M059J (cell line): ENCODE data around the gene CDK20.

GRCh38 chr9:87041771-87042704, 94.7 kb upstream of the GAS1 start:
- RAMPAGE, long total RNA: no peak

GRCh38 chr9:87499192-87499581, 1.5 kb downstream of the DAPK1 start:
- RAMPAGE, long total RNA: no peak

GRCh38 chr9:87582015-87582510, 84.4 kb downstream of the DAPK1 start:
- RAMPAGE, long total RNA: no peak

DNA sequence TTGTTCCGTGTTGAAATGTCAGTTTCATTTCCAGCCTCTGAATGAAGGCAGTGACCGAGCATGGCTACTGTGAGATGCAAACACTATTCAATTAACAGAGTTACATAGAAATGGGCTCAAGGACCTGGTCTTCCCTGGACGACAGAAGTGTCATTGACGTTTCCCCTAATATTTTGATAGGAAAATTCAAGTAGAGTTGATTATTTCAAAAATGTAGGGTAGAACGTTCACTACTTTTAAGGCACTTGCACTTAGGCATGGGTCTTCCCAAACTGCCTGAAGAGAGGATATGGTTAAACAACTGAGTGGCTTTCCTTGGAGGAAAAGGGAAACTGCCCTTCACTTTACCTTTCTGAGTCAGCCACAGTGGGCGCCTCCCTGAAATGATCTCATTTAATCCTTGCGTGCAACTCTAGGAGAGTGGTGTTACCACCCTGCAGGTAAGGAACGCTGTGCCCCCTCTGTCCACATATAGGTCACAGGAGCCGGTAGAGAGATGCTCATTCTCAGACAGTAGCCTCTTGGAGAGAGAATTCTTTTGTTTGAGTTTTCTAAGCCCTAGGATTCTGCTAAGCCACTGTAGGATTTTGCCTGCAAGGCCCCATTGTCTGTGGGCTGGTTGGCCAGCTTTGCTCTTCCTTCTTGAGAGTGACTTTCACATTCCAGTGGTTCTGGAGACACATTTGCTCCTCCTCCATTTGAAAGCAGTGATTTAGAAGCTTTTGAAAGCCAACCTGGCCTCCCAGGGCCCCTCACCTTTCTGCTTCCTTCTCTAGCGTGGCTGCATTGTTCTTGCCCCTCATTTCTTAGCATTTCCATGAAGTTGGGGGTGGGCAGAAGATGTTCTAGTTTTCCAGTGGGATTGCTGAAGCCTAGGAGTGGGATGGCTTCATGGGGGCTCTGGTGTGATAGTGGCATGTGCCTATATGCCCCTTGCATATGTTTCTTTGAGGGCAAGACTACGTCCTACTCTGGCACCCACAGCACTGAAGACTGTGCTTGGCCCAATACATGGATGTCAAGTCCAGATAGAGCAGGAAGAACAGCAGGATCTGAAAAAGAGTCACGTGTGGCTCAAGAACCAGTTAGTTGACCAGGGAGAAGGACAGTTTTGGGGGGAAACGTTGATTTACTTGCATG, 110.2 kb upstream of the CTSL start:
- RAMPAGE, long total RNA: no peak

DNA sequence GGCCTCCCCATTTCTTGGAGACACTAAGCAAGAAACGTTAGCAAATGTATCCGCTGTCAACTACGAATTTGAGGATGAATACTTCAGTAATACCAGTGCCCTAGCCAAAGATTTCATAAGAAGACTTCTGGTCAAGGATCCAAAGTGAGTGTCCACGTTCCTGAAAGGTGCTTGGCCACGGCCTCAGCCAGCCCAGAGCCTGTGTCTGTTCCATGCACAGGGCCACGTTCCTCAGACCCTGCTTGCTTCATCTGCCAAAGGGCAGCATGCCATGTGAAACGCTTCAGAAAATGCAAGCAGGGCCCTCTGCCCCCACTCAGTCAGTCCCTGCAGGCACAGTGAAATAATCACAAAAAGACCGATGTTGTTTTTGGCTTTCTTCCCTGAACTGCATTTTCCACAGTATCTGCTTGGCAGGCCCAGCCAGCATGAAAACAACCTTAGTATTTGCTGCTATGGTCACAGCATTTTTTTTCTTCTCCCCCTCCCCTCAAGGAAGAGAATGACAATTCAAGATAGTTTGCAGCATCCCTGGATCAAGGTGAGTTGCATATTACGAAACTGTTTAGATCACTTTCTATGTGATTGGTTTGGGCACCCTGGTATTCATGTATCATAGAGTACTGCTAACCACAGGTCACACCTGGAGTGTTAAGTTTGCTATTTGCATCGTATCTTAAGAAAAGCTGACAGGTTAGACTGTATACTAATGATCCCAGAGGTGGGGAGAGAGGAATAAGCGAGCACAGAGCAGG, 85.4 kb upstream of the CTSL start:
- RAMPAGE, long total RNA: no peak

- RAMPAGE, long total RNA: no peak
These were observed 1.8 kb downstream of the CTSL start for GRCh38 chr9:87727557-87728291.

DNA sequence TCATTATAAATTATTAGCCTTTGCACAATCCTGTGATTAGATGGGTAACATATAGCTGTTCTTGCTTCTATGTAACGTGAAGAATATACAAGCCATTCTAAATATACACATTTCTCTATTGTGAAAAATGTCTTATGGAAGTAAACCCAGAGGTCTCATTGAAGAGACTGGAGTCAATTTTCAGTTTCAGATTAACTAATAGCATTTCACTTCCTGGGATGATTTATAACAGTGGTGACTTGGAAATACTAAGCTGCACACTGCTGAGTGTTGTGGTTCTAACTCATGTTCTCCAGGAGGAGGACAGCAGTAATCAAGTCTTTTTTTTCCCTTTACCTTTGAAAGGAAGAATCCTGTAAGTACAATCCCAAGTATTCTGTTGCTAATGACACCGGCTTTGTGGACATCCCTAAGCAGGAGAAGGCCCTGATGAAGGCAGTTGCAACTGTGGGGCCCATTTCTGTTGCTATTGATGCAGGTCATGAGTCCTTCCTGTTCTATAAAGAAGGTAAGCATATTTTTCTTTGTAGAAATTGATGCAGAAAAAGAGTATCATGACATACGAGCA, 3.4 kb downstream of the CTSL start:
- RAMPAGE, long total RNA: no peak

DNA sequence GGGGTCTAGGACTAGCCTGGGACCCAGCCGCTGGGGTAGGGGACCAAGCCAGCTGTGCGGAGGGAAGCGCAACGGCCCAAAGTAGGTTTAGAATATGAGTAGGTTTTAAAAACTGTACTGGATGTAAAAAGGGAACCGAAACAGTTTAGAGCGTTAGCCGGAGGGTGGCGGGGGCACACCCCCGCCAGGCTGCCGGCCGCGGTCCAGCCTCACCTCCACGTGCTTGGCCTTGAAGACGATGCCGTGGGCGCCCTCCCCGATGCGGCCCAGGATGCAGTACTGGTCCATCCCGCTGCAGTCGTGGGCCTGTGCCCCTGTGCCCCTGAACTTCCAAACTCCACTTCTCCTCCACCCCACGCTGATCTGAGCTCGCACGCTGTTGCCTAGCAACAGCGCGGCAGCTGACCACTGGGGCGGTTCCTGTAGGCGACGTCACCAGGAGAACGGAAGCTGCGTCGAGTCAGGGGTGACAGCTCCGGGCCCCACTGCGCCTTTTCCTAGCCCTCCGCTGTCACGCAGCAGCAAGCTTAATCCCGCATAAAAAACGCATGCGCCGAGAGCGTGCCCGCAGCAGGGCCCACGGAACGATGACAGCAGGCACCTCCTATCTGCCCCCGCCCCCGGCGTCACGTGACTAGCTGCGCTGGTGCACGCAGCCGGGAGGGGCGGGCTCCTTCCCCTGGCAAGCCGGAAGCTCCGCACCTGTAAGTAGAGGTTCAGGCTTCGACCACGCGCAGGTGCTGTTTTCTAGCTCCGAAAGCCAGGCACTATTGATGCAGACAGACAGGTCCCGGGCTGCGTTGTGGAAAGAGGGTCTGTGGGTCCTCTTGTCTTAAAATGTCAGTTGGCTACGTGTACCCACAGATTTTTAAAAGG, at the start of gene CDK20:
Gene CDK20 (minus strand): TSS at position 375 of the 876 bp plus-strand sequence.
- RAMPAGE, long total RNA: no peak

- RAMPAGE, long total RNA: no peak
These were observed 65.4 kb upstream of the SPIN1 start for GRCh38 chr9:88322679-88323416.

- RAMPAGE, long total RNA: no peak
These were observed 877 bp upstream of the NXNL2 start for GRCh38 chr9:88533715-88534886.

- RAMPAGE, long total RNA: no peak
These were observed 39.9 kb downstream of the NXNL2 start for GRCh38 chr9:88574955-88575268.

- RAMPAGE, long total RNA: no peak
These were observed 41.7 kb upstream of the S1PR3 start for GRCh38 chr9:88949517-88949959.

- RAMPAGE, long total RNA: no peak
These were observed 37.6 kb upstream of the S1PR3 start for GRCh38 chr9:88953463-88954186.

DNA sequence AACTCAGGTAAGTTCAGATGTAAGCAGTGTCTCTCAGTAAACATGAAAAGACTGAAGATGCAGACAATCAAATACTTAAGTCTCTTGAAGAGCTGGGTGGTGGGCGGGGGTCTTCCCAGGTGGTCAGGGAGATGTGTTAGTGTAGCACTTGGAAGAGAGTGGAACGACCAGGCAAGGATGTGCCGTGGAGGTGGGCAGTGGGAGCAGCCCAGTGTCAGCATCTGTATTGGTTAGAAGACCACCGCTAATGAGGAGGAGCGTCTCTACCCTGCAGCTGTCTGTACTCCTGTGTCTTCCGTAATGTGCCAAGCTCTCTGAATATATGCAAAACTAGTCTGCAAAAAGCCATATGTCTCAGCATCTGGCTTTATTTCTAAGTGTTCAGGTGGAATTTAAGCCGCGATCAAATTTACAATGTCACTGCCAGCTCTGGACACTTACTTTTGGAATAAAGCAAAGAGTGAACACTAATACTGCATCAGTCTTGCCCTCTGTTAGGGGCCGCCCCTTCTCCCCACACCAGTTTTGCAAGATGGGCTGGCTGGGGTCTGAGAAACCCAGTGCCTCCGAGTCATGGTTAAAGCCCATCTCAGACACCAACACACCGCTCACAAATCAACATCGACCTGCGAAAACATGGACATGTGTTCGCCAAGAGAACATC, 4.5 kb downstream of the S1PR3 start:
- RAMPAGE, long total RNA: no peak

GRCh38 chr9:89021186-89021725, 30.0 kb downstream of the S1PR3 start:
- RAMPAGE, long total RNA: no peak

- RAMPAGE, long total RNA: no peak
These were observed 31.2 kb downstream of the S1PR3 start for GRCh38 chr9:89022211-89023210.

GRCh38 chr9:89180235-89181004, 1.8 kb upstream of the SHC3 start:
- RAMPAGE, long total RNA: no peak

- RAMPAGE, long total RNA: no peak
These were observed 79.2 kb downstream of the SEMA4D start for GRCh38 chr9:89418493-89419346.

GRCh38 chr9:89426454-89427096, 71.3 kb downstream of the SEMA4D start:
- RAMPAGE, long total RNA: no peak

DNA sequence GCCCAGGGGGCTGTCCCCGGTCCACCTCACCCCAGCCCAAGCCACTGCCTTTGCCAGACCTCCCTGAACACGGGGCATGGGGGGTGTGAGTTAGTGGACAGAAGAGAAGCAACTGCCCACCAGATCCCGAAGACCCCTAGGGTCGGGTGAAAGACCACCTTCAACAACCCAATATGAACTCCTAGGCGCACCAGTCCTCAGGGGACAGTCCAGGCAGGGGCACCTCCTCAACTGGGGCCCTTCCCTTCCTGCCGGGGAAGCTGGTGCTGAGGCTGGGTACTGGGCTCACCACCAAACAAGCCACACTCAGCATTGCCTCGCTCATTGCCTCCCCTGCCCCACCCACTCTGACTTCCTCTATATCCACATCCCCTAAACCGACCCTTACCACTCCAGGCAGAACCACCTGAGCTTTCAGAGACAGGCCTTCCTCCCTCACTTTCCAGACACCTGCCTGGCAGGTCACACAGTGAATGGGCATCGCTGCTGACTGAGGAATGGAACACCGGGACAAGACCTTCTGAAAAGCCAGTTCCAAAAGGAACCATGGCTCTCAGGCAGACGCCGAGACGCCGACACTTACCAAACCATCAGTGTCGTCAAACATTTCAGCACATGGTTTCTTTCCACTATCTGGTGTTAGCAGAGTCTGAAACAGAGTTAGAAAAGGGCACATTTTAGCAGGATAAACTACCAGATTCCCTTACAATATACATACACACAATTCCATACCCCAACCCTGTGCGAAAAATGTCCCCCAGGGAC, 42.4 kb downstream of the SEMA4D start:
- RAMPAGE, long total RNA: no peak